ENCODE results near the genes IL17RC and IRAK2.

DNA sequence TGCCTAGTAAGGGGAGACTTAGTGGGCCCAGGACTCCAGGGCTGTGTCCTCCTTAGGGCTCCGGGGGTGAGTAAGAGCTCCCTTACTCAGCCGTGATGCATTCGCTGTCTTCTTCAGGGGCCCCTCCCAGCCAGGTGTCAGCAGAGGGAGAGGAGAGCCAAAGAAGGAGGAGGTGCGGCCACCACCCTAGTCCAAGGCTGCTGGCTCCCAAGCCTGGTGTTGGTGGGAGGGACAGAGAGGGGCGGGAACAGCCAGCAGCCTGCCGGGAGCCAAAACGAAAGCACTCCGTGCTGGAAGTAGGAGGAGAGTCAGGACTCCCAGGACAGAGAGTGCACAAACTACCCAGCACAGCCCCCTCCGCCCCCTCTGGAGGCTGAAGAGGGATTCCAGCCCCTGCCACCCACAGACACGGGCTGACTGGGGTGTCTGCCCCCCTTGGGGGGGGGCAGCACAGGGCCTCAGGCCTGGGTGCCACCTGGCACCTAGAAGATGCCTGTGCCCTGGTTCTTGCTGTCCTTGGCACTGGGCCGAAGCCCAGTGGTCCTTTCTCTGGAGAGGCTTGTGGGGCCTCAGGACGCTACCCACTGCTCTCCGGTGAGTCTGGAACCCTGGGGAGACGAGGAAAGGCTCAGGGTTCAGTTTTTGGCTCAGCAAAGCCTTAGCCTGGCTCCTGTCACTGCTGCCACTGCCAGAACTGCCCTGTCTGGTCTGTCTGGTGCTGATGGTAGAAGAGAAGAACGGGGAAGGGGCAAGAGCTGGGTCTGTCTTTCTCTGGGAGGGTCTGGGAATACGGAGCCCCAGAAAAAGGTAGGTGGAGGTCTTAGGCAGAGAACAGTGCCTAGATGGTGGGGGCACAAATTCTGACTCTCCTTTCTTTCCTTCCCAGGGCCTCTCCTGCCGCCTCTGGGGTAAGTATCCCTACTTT lies at the start of gene IL17RC:
Gene IL17RC (plus strand): TSS at position 272 of the 925 bp plus-strand sequence.
- PRO-cap: bidirectional peak, plus-strand start at position 299 of the sequence, minus-strand start at position 72 of the sequence

DNA sequence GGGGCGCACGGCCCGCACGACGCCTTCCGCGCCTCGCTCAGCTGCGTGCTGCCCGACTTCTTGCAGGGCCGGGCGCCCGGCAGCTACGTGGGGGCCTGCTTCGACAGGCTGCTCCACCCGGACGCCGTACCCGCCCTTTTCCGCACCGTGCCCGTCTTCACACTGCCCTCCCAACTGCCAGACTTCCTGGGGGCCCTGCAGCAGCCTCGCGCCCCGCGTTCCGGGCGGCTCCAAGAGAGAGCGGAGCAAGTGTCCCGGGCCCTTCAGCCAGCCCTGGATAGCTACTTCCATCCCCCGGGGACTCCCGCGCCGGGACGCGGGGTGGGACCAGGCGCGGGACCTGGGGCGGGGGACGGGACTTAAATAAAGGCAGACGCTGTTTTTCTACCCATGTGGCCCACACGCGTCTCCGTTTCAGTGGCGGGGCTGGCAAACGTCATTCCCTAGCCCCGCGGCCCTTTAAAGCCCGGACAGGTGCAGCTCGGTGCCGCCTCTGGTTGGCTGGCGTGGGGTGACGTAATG lies 342 bp upstream of the CRELD1 start:
- PRO-cap: bidirectional peak, plus-strand start at position 180 of the sequence, minus-strand start at position 164 of the sequence; bidirectional peak, plus-strand start outside the sequence, minus-strand start at position 438 of the sequence

- PRO-cap: no peak
Observed at GRCh38 chr3:9944135-9945128, 7.8 kb downstream of the PRRT3 start.

DNA sequence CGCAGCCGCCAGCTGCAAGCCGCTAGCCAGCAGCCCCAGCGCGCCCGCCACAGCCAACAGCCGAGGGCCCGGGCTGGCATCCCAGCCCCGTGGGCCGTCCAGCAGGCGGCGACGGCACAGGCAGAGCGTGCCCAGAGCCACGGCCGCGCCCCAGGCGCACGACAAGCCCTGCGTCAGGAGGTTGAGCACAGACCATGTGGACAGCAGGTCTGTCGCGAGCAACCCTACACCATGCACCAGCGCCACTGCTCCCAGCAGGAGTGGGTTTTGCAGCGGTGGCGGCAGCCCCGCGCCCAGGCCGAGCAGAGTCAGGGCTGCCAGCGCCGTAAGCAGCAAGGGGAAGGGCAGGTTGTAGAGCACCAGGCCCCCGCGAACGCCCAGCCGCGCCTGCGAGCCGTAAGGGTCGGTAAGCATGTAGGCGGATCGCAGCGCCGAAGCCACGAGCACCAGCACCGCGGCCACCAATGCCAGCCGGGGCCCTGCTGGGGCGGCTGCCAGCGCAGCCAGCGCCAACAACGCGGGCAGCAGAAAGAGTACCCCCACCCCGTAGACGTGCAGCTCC lies 4.9 kb downstream of the PRRT3 start:
- PRO-cap: bidirectional peak, plus-strand start at position 305 of the sequence, minus-strand start at position 58 of the sequence

GRCh38 chr3:10122309-10123120 lies 7.0 kb downstream of the BRK1 start:
- PRO-cap: no peak

DNA sequence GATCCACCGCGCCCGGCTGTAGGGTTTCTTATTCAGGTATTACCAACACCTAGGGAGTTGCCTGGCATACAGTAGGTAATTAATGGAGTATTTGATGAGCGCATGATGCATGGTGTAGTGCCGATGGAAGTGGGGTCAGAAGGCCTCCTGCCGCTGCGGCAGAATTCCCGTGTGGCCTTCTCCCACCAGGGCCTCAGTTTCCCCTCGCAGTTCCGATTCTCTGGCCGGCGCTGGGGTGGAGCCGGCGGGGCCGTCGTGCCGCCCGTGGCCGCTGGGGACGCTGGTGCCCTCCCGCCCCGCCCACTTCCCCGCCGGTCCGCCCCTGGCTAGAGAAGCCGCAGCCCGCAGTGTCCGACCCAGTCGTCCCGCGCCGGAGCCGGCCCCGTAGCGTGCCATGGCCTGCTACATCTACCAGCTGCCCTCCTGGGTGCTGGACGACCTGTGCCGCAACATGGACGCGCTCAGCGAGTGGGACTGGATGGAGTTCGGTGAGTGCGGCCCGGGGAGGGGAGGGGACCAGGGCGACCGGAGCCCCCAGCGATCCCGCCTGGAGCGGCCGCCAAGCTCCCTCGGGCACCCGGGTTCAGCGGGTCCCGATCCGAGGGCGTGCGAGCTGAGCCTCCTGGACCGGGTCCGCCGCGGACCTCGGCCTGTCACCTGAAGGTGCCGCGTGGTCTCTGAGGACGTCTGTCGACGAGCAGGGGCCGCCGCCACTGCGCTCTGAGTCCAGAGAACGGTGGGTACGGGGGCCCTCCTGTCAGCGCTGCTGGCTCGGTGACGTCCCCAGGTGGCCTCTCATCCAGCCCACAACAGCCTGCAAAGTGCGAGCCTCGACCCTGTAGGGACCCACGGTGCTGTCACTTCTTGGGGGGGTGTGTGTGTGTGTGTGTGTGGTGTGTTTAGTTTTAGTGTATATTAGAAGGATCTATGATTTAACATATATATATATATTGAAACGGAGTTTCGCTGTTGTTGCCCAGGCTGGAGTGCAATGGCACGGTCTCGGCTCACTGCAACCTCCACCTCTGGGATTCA lies at the start of gene IRAK2:
Gene IRAK2 (plus strand): TSS at position 359 of the 1,035 bp plus-strand sequence.
- PRO-cap: unidirectional peak, plus-strand start at position 359 of the sequence

DNA sequence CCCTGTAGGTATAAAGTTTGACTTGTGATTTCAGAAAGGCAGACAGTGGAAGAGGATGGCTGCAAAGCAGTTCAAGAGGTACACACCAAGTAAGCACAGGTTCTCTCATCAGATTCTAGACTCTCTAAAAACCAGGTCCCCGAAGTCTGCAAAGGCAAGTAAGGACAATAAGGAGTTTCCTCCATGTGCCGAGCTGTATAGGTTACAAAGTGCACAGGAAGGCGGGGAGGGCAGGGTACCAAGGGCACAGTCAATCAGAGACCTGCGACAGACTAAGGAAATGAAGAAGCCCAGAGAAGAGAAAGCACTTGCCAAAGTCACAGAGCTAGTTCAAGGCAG lies 1.8 kb downstream of the SEC13 start:
- PRO-cap: no peak

DNA sequence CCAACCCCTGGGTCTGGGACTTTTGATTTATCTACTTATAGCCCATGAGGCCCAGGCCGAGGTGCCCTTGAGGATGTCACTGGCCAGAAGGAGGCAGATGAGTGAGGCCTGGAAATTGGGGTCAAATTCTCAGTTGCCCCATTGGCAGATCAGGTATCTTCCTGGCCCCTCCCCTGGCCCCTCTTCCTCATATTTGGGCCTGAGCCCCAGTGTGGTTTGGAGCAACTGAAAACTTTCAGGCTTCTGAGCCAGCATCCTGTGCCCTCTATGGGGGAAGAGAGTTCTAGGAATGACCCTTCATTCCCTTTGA lies 70.7 kb downstream of the ATP2B2 start:
- PRO-cap: no peak

- PRO-cap: no peak
Observed at GRCh38 chr3:10958478-10958961, 34.0 kb upstream of the SLC6A1 start.

DNA sequence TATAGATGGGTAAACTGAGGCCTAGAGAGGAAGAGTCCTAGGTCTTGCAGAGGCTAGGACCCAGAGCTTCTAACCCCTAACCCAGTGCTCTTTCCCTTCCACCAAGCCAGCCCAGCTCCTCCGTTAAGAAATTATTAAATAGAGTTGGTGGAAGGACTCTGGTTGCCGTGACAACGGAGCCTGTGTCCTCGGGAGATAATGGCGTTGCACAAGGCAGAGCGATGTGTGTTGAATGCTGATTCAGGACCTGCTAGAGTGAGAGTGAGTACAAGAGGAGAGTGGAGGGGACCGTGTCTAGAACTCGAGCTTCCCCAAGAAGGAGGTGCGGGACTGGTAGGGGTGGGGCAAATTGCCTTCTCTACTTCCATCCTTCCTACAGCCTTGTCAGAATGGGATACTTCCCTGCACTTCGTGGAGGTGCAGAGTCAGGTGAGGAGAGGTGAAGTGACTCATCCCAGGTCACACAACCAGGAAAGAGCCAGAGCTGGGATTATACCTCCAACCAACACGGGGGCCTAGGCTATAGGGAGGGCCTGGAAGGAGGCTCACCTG lies 8.6 kb downstream of the SLC6A1 start:
- PRO-cap: no peak

GRCh38 chr3:11185523-11186156 lies 31.3 kb downstream of the HRH1 start:
- PRO-cap: no peak

DNA sequence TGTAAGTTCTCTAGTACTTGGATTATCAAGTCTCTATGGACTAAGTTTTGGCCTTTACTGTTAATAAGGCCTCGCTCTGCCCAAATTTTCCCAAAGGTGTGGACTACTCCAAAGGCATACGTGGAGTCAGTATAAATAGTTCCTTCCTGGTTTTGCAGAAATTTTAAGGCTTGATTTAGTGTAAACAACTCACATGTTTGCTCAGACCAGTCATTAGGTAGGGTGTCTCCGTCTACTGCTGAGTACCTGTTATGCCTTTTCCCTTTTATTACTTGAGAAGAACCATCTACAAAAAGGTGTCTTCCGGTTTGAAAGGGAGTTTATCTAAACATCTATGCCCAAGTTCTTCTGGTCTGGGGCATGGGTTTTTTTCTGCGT lies 20.9 kb upstream of the ATG7 start:
- PRO-cap: no peak

- PRO-cap: no peak
Observed at GRCh38 chr3:11273198-11273607, 1.0 kb downstream of the ATG7 start.

DNA sequence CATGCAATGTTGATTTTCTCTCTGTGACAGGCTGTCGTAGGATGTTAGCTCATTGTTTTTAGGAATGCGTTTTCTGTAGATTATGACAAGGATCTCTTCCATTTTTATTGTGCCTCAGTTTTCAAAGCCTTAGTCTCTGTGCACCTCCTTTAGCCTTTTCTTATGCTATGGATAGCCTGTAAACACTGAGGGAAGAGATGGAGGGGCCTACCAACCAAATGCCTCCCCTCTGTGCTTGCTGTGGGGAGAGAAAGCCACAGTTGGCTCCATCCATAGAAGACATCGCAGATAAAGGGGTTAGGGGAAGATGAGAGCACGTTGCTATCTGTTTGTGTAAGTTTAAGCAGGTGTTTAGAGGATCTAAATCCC lies 164.9 kb downstream of the ATG7 start:
- PRO-cap: no peak

DNA sequence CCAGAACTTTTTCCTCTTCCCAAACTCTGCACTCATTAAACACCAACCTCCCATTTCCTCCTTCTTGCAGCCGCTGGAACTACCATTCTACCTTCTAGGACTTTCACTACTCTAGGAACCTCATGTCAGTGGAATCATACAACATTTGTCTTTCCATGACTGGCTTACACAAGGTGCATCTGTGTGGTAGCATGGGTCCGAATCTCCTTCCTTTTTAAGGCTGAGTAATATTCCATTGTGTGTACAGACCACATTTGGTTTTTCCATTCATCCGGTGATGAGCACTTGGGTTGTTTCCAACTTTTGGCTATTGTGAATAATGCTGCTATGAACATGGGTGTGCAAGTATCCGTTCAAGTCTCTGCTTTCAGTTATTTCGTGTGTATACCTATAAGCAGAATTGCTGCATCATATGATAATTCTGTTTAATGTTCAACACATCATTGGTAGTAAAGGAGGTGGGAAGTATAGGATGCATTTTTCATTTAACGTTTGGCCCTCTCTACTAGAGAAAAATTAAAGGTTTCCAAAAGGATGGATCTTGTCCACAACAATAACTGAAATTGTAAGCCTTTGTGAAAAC lies 63.5 kb downstream of the VGLL4 start:
- PRO-cap: no peak

DNA sequence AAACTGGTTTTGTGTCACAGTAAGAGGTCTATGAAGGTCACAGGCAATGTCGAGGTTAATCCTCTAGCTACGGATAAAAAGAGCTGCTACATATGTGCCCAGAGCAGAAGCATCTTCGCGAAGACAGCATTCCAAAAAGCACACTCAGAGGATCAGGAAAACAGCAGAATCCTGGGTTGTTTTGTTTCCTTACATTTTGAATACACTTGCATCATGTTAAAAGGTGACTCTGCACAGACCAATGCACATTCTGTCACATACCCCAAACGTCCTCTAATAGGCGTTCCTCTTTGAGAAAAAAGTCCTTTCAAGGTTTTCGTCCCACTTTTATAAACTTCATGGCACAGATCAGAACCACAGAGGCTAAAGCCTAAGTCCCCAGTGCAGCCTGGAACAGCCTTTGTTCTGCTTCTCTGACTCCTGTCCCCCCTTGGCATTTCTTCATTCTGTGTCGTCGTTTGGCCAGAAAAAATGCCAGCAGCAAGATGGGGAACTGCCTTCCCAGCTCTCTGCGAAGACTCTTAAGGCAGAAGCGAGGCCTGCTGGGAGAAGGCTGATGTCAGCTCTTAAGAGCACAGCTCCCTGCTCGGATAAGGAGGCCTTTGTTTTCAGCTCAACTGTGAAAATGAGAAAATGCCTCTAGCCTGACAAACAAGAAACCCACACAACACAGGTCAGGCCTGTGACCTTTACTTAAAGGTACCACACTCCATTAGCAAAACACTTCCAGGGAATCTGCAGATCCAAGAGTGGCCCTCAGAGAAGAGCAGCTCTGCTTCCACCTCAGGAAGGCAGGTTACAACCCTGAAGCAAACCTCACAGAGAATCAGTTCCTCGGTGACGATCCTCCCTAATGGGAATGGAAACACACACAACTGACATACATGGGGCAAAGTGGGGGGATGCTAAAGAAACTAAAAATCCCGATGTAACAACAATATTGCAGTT lies 52.5 kb downstream of the VGLL4 start:
- PRO-cap: bidirectional peak, plus-strand start at position 723 of the sequence, minus-strand start at position 495 of the sequence; unidirectional peak, minus-strand start at position 855 of the sequence

DNA sequence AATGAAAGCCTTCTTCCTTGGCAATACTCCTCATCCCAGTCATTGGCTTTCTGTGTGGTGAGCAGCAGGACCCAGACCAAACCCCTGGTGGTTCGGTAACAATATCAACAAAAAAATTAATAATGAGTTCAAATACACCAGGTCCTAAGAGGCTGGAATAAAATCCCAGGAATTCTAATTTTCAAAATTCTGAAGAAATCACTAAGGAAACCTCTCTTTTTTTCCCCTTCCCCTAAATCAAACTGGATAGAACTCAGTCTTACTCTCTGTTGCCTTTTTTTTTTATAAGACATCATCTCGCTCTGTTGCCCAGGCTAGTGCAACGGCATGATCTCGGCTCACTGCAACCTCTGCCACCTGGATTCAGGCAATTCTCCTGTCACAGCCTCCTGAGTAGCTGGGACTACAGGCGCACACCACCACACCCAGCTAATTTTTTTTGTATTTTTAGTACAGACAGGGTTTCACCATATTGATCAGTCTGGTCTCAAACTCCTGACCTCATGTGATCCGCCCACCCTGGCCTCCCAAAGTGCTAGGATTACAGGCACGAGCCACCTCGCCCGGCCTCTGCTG lies 45.9 kb downstream of the VGLL4 start:
- PRO-cap: no peak

DNA sequence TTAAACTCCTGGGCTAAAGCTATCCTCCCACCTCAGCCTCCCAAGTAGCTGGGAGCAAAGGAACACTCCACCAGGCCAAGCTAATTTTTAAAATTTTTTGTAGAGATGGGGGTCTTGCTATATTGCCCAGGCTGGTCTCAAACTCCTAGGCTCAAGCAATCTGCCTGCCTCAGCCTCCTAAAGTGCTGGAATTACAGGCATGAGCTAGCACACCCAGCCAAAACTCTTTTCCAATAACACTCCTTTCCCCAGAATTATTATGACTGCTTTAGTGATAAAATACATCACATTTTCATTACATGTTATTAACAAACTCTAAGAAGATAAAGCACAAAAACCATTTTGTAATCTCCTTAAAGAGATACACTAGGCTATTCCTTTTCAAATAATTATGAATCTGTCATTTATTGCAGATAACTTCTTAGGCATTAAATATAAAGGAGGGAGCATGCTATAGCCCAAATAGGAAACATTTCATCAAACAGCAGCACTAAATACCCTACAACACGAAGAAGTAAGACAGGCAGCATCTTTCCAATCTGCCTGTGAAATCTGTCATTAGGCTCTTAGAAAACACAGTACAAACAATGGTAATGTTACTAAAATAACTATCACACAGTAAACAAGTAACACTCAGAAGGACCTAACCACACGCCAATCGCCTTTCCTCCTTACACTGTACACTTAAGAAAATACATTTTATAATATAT lies 45.0 kb downstream of the VGLL4 start:
- PRO-cap: no peak

- PRO-cap: no peak
Observed at GRCh38 chr3:11613681-11614204, 30.0 kb downstream of the VGLL4 start.

DNA sequence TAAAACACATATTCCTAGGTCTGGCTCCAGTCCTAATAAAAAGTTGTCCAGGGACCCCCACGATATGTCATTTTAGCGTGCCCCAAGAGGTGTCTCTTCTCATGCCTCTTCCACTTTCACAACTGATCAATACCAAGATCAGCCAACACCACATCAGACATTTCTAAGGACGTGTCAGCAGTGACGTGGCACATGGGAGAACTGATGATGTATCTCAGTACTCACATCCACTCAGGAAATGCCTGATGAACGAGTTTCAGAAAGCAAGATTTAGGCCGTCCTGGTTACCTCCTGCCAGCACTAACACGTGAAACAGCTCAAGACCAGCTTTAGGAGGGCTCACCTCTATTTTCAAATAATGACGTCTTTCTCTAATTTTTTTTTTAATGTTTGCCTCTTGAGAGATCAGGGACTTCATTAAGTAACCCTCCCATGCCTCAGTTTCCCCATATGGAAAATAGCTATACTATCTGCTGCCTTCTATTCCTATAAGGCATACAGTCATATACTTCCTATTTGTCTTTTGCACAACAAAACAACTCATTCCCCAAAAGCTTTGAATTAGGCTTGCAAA lies 19.5 kb downstream of the VGLL4 start:
- PRO-cap: no peak